Glomerular endothelial cell (primary cell): ENCODE measurements around a stretch of chr16.

GRCh38 chr16:88782176-88783264 is 2.5 kb downstream of the PIEZO1 start:
- RAMPAGE, long total RNA: no peak

- RAMPAGE, long total RNA: no peak
Measured at GRCh38 chr16:88783265-88783812, 1.7 kb downstream of the PIEZO1 start.

- RAMPAGE, long total RNA: no peak
Measured at GRCh38 chr16:88812886-88813867, 1.4 kb upstream of the APRT start.

DNA sequence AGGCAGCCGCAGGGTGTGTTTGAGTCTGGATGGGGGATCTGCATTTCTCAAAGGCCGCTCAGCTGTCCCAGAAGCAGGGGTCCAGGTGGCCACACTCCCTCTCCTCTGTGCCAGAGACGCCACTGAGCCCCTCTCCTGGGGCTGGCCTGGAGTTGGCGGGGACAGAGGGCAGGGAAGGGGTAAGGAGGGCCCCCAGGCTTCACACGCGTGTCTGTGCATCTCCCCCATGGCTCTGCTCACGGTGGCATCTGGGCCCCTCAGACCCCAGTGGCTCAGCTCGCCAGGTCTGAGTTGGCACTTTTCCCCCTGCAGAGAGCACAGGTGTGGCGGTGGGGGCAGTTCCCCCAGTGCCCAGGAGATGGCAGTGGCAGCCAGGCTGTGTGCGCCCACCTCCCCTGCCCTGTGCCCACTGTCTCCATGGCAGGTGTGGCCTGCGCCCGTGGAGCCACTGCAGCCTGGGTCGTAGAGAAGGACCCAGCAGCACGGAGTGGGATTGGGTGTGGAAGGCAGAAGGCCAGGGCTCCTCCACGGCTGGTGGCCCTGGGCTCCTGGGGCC is 4.2 kb upstream of the APRT start:
- RAMPAGE, long total RNA: no peak

DNA sequence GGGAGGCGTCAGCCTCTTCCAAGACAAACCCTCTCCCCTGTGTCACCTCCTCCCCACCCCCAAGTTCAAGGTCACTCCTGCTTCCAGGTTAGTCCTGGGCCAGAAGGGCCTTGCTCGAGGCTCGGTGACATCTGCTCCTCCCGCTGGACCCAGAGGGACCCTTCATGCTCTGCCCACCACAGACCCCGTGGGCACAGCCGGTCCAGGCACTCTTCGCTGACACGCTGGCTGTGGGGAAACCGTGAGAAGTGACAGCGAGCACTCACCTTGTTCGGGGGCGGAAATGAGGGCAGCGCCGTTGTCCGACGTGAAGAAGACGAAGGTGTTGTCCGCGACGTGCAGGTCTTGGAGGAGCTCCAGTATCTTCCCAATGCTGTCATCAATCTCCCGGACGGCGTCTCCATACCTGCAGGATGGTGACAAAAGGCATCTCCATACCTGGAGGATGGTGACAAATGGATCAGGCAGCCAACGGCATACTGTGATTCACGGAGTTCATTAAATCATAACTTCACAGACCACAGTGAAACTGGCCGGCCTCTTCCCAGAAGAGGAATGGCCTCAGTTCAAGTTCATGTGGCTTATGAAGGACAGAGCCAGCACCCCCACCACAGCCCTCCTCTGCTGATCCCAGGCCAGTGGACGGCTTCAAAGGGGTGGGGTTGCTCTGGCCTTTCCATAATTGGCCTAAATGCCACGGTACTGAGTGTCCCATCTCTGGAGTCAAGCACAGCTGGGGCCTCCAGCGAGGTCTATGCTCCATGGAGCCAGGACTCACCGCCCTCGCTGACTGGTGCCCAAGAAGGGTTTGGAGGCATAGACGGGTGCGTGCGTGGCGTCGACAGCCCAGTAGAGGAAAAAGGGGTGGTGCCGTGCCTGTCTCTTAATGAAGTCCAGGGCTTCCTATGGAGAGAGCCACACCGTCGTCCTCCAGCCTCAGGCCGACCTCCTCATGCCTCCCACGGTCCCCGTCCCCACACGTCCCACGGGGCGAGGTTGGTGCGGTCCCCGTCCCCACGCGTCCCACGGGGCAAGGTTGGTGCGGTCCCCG is 21.5 kb downstream of the GALNS start:
- RAMPAGE, long total RNA: no peak

DNA sequence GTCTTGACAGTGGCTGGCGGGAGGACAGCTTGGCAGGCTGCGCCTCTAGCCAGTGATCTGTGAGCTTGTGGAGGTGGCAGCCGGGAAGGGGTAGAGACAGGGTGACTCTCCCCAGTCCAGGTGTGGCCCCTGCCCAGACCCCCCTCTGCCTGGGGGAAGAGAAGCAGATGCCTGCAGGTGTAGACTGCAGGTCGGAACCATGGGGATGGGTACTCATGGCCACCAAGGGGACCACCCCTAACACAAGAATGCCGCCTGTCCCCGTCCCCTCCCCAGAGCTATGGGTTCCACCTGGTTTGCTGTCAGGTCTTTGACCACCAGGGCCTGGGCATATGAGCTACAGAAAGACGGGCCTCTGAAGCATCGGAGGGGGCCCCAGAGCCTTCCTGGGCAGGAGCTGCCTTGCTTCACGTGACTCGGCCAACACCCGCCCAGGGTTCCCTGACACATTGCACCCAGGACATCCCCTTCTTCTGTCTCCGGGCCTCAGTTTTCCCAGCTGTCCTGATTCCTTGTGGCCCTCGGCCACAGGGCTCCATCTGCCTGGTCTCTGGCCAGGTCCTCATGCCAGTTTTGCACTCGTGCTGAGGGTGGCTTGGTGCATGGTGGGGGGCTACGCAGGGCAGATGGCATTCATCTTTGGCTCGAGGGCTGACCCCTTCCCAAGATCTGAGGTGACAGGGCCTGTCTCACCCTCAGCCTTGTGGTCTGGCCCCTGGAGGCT is 7.0 kb upstream of the PABPN1L start:
- RAMPAGE, long total RNA: no peak

DNA sequence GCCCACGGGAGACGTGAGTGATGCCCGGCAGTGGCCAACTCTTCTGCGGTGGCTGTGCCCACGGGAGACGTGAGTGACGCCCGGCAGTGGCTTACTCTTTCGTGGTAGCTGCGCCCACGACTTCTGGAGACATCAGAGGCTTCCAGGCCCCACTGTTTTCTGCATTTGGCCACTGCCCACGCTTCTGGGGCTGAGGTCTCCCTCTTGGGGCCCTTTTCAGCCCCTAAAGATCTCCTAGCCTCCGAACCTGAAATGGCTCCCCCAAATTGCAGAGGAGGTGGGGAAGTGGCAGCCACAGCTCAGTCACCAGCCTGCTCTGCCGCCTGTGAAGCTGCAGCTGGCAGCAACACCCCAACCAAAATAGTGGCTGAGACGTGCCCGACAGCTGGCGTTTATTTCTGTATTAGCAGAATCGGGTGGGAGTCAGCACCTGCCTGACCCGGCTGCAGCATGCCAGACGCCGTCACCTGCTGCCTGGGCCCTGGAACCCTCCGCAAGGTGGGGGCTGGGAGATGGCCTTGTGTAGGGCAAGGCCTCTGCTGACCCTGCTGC is 17.3 kb upstream of the PABPN1L start:
- RAMPAGE, long total RNA: no peak

- RAMPAGE, long total RNA: no peak
Measured at GRCh38 chr16:88896285-88897071, 30.0 kb upstream of the PABPN1L start.

GRCh38 chr16:88941713-88942410 is 35.1 kb downstream of the CBFA2T3 start:
- RAMPAGE, long total RNA: no peak

- RAMPAGE, long total RNA: no peak
Measured at GRCh38 chr16:88967073-88967691, 9.8 kb downstream of the CBFA2T3 start.

DNA sequence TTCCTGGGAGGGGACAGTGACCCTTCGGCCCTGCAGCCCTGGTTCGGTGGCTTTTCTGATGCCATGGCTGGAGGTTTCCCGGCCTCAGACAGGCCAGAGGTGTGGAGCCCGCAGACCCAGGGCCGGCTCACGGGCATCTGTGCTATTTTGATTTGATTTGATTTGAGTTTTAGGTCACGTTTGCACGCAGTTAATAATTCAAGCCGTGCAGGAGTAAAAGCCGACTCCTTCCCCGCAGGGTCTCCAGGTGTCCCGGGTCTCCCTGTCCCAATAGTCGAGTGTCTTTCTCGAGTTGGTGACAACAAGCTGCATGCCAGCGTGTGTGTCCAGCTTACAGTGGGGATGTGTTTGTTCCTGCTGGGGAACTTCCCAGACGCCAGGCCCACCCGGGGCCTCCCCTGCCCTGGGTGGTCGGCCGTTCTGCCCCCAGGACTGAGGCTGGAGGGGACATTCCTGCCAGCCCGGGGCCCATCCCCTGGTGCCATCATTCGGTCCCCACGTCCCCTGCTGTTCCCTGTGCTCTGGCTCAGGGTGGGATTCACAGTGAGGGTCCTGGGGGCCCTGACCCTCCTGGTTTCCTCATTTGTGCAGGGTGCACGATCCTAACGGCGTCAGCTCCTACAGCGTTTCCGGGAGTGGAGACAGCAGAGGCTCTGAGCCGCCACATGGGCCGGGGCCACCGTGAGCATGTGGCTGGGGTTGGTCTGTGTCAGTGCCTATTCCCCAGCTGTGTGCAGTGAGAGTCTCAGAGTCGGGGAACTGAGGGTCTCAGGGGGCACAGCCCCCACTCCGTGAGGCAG is 1.2 kb upstream of the CBFA2T3 start:
- RAMPAGE, long total RNA: no peak

- RAMPAGE, long total RNA: no peak
Measured at GRCh38 chr16:89103114-89103550, 9.5 kb downstream of the ACSF3 start.

DNA sequence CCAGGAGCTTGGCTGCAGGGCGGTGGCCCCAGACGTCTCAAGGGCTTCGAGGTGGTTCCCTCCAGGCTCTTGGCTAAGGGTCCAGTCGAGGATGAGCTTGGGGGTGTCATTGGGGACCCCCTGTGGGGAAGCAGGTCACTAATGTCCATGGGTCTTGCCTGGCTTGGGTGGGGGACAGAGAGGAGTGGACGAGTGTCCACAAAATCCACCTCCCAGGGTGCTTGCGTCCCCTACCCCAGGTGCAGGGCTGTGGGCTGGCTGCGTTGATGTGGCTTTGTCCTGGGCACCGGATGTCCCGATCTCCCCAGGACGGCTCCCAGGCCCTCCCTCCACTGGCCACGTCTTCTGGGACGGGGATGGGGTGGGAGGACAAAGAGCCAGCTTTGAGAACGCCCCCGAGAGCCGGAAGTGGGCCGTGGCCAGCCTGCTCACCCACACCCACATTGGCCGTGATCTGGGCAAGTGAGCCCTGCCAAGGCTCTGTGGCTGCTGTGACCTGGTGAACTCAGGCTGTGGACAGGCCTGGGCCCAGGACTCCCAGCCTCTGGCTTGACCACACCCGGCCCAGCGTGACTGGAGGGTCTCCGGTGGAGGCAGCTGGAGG is 3.2 kb downstream of the CDH15 start:
- RAMPAGE, long total RNA: no peak

DNA sequence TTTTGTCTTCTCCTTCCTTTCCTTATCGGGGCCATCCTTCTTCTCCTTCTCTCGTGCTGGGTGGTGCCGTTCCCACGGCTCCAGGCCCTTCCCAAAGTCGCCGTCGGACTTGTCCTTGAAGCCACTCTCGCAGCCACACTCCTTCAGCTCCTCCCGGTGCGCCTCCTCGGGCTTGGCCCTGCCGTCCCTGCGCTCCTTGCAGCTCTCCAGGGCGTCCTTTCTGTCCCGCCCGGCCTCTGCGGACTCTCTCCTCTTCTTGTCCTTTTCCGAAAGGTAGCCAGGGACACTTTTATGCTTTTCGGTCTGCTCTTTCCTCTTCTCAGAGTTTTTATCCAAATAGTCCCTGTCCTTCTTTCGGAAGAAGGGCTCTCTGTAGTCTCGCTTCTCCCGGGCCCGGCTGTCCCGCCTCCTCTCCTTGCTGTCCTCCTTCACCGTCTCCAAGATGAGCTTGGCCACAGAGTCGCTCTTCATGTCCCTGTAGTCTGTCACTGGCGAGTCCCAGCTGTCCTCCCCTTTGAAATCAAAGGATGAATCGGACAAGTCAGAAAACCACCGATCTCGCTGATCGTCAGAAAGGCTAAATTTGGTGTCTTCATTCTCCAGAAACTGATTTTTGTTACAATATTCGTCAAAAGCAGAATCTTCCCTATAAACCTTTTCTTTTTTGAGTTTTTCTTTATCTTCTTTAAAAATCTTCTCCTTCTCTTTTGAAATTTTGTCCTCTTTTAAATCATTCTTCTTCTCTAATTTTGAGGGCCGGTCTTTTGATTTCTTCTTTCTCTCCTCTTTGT is 66.2 kb downstream of the ZNF778 start:
- RAMPAGE, long total RNA: no peak

- RAMPAGE, long total RNA: no peak
Measured at GRCh38 chr16:89290528-89291332, 73.2 kb downstream of the ZNF778 start.

- RAMPAGE, long total RNA: no peak
Measured at GRCh38 chr16:89316069-89316791, 98.7 kb downstream of the ZNF778 start.

GRCh38 chr16:89318765-89319352 is 101.4 kb downstream of the ZNF778 start:
- RAMPAGE, long total RNA: no peak

- RAMPAGE, long total RNA: no peak
Measured at GRCh38 chr16:89357998-89358947, 132.1 kb downstream of the ANKRD11 start.

DNA sequence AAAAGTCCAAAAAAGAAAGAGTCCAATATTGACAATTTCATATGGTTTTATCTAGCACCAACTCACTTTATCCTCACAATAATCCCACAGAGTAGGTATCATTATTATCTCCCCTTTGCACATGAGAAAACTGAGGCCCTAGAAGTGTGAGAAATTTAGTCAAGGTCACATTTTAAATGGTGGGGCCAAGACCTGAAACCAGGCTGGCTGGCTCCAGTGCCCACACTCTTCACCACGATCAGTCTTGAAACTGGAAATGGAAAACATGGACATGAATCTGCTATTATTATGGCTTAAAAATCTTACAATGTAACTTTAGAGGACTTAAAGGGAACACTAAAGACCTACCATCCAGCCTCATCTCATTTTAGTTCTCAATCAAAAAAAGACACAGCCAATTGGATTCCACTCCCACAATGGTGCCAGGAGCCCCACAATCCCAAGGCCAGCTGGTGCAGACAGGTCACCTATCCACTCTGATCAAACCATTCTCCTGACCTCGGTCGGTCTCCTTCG is 65.2 kb downstream of the ANKRD11 start:
- RAMPAGE, long total RNA: no peak

DNA sequence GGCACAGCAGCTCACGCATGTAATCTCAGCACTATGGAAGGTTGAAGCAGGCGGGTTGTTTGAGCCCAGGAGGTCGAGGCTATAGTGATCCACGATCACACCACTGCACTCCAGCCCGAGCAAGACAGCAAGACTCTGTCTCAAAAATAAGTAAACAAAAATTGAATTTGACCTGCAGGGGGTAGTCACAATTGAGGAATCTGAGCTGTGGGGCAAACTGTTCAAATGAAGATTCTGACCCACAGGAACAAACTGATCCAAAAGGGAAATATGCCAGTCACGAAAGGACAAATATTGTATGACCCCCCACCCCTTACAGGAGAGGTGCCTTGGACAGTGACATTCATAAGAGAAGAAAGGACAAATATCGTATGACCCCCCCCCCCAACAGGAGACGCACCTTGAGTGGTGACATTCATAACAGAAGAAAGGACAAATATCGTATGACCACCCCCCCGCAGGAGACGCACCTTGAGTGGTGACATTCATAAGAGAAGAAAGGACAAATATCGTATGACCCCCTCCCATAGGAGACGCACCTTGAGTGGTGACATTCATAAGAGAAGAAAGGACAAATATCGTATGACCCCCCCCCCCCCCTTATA is 29.7 kb downstream of the ANKRD11 start:
- RAMPAGE, long total RNA: no peak